Non-pigmented ciliary epithelial cell (primary cell): ENCODE measurements around the gene KLF4.

DNA sequence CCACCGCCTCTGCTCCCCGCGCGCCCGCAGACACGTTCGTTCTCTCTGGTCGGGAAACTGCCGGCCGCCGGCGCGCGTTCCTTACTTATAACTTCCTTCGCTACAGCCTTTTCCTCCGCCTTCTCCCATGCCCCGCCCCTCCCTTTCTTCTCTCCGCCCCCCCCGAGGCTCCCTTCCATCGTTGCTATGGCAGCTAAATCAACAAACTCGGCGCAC lies at the start of gene KLF4:
Gene KLF4 (minus strand): TSS at position 62 of the 216 bp plus-strand sequence.
- RRBS, result 2% methylated on average over 5 of the region's 22 CpGs

- RRBS, result no CpG with 5 or more reads among the region's 9 CpGs
Measured at GRCh38 chr9:107588238-107588854, 98.8 kb upstream of the KLF4 start.

DNA sequence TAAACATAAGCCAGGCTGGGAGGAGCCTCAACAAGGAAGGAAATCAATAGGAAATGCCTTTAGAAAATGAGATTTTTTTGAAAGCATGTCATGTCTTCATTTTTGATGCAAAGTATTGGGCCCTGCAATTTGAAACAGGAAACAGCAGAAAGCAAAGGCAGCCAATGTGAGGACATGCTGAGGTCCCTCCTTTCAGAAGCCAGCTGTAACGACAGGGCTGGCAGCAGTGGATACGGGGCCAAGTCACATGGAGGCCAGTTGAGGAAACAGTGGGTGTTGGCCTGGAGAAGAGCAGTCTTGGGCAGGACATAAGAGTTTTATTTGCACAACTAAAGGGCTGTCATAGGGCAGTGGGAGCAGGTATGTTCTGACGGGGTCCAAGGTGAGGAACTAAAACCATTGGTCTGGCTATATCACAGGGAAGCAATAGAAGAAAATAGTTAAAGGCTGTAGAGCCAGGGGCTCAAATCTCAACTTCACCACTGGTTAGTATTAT lies 155.5 kb upstream of the KLF4 start:
- RRBS, result no CpG with 5 or more reads among the region's 3 CpGs

DNA sequence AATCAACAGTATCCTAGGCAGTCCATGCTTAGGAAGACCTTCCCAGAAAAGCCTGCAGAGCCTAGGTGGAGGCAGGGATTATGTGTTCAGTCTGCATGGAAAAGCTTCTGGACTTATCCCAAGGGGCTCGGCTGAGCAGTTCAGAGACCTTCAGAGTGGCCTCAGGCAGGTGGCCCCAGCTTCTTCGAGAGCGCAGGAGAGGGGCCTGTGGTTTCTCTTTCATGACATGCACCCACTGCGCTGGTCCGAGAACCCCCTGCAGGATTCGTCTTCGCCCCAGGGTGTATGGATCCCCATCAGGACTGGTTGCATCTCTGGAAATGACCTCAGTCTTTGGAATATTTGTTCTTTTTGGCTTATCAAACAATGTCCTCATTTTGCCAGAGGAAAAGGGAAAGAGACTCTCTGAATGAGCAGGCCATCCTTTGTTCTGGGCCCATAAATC lies 177.8 kb upstream of the KLF4 start:
- RRBS, result no CpG with 5 or more reads among the region's 7 CpGs

DNA sequence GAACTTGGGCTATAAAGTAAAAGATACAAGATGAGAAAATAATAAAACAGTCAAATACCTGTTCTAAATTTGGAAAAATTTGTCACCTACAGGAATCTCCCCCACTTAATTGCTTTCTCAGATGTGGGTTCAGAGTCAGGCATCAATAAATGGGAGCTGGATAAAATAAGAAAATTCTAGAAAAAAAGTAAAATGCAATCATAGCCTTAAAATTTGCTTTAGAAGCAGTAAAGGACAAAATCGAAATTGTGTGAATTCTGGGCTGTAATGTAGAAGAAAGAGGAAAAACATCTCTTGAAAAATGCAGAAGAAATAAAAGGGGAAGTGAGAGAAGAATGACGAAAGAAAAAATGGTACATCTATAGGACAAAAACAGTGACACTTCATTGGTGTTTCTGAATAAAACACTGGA lies 642.4 kb downstream of the ACTL7B start:
- RRBS, result no CpG with 5 or more reads among the region's 2 CpGs

DNA sequence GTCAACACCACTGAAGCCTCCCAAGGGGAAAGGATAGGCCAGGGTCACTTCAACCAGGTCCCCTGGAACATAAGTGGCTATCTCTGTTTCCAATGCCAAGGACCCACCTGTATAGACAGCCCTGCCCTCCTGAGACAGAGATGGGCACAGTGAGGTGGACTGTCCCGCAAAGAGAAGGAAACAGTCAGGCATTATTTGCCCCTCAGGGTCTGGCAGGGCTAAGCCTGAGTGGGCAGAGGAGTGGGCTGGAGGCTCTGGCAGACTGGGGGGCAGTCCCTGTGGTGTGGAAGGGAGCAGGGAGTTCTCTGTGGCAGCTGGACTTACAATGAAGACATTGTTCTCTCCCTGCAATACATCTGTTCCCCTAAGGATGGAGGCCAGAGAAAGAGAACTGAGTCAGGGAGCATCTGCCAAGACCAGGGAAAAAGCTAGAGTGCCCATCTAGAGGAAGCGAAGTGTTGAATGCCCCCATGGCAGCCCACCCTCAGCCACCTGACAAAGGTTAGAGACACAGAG lies 76.3 kb downstream of the ACTL7B start:
- RRBS, result no CpG with 5 or more reads among the region's 2 CpGs

DNA sequence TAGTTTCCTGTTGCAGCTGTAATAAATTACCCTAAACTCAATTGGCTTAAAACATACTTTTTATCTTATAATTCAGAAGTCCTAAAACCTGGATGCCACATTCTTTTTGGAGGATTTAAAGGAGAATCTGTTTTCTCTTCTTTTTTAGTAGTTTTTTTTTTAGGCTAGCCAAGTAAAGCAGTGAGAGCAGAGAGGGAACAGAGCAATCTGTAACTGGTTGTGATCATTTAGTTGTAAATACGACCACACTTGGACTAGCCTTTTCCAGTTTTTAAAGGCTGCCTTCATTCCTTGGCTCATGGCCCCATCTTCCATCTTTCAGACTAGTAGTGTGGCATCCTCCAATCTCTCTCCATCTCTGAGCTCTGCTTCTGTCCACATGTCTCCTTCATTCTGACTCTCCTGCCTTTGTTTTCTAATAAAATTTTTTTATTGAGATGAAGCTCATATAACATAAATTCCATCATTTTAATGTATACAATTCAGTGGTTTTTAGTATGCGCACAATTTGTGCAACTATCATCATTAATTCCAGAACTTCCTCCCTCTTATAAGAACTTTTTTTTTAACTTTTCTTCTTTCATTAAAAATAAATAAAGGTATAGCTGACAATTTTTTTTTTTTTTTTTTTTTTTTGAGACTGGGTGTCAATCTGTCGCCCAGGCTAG lies 29.1 kb upstream of the CTNNAL1 start:
- RRBS, result no CpG with 5 or more reads among the region's 3 CpGs

- RRBS, result no CpG with 5 or more reads among the region's 5 CpGs
Measured at GRCh38 chr9:109108286-109108836, 11.4 kb downstream of the TMEM245 start.

GRCh38 chr9:109166095-109166559 lies 922 bp downstream of the FRRS1L start:
- RRBS, result no CpG with 5 or more reads among the region's 10 CpGs

GRCh38 chr9:109253937-109254861 lies 66.7 kb downstream of the EPB41L4B start:
- RRBS, result no CpG with 5 or more reads among the region's 10 CpGs

GRCh38 chr9:109346464-109346789 lies 25.6 kb upstream of the EPB41L4B start:
- RRBS, result no CpG with 5 or more reads among the region's 4 CpGs

GRCh38 chr9:109475405-109475956 lies 22.6 kb downstream of the PTPN3 start:
- RRBS, result 79% methylated on average over 3 of the region's 7 CpGs

DNA sequence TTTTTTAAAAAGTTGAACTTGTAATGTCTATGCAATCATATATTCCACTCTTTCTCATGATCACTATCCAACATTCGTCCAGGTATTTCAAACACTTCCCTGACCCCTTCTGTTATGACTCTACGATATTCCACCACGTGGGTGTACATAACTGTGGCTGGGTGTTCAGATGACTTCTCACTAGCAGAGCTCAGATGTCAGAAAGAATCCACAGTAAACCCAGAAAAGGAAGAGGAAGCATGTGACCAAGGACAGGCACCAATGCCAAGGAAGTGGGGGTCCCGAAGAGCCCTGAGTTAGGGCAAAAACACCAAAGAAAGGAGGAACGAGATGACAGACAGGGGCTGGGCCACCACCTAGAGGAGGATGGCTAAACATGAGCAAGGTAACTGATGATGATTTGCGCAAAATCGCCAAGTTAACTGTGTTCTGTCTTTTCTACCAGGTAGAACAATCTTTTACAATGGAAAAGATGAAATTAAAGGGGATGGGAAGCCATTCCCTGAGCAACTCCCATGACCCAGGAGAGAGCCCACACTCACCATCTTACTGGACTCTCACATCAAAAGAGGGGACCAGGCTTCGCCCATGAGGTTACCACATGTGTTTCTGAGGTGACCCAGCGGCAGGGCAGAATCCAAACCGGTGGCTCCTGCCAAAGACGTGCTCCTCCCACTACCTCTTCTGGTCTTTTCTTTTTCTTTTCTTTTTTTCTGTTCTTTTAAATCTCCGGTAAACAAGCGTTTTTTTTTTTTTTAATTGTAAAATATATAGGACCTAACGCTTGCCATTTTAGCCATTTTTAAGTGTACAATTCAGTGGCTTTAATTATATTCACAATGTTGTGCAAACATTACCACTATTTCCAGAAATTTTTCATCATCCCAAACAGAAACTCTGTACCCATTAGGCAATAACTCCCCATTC lies 19.6 kb downstream of the PTPN3 start:
- RRBS, result 98% methylated on average over 1 of the region's 14 CpGs

- RRBS, result no CpG with 5 or more reads among the region's 5 CpGs
Measured at GRCh38 chr9:109487376-109487651, 10.8 kb downstream of the PTPN3 start.

DNA sequence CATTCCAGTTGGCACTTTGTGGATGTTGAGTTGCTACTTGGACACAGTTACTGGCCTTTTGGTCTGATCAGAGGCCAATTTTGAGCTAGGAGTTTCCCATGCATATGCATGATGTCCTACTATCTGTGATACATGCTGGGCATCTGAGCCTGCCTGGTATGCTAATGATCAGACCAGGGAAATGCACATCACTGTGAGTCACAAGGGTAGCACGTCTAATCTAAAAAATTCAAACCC lies 37.1 kb downstream of the PALM2AKAP2 start:
- RRBS, result no CpG with 5 or more reads among the region's 1 CpG

DNA sequence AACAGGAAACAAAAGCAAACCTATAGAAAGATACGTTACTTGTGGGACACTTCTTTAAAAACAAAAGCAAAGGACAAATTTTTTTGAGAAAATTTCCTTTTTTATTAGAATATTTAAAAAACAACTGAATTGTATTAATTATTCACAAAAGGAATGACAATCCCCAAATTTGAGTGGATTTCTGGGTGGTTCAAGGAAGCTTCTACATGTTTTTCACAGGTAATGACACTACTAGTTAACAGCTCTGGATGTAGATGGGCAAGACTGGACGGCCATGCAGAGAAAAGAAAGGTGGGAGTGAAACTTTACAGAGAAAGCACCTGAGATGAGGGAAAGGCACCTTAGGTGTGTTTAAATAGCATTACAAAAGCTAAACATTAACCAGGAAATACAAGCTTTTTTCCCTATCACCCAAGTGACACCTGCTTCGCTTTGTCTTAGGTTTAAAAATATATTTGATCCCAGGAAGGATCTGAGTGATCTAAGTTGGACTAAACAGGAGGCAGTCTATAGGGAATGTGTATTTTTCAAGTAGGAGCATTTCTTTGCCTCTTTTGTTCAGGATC lies 8.4 kb downstream of the C9orf152 start:
- RRBS, result no CpG with 5 or more reads among the region's 3 CpGs

GRCh38 chr9:110436268-110437004 lies 98.8 kb upstream of the TXNDC8 start:
- RRBS, result no CpG with 5 or more reads among the region's 3 CpGs

DNA sequence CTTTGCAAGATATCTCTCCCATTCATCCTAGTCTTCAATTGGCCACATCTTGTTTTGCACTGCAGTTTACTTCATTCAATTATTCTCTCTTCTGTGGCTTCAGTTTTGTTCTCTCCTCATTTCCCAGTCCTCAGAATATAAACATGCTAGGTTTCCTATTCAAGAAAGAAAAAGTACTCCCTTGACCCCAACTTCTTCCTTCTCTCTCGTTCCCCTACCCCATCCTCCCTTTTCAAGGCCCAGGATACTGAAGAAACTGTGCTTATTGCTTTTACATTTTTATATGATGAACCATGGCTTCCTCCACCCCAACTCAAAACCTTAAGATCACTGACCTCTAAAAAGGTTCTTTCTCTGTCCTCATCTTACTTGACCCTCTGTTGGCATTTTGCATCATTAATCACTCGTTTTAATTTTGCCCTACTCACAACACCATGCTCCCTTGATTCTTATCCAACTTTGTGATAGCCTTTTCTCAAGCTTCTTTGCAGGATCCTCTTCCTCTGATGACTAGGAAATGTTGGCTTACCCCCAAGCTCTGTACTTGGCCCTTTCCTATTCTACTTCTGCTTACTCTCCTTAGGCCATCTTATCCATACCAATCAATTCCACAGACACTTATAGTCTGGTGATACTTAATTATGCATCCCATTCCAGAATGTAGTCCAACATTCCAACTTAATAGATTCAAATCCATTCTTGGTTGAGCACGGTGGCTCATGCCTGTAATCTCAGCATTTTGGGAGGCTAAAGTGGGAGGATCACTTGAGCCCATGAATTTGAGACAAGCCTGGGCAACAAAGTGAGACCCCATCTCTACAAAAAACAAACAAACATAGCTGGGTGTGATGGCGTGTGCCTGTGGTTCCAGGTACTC lies 33.9 kb downstream of the LPAR1 start:
- RRBS, result no CpG with 5 or more reads among the region's 4 CpGs

DNA sequence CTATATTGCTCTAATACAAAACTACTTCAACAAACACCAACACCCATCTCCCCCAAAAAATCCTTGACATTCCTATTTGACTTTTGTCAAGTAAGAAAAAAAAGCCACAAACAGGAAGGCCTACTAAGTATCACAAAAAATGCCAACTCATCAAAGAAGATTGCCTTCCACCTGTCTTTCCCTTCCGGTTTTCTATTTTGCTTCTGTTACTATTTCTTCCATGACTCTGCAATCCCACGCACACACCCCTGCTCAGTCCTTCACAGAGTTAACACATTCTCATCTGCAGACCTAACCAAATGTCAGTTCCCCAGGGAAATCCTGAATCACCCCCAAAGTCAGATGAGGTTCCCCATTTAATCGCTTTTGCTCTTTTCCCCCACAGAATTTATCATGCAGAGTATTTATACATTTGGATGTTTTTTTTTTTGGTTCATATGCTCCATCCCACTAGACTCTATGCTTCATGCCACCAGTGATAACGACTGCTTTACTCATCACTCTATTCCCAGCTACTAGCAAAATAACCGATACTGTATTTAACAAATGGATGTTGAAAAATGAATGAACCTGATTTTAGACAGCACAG lies 15.1 kb downstream of the LPAR1 start:
- RRBS, result no CpG with 5 or more reads among the region's 5 CpGs